ENCODE measurements around the gene HAPLN1.

- RRBS, result 2% methylated on average over 17 of the region's 56 CpGs
Measured at GRCh38 chr5:81749305-81750250, 1.3 kb downstream of the SSBP2 start.

DNA sequence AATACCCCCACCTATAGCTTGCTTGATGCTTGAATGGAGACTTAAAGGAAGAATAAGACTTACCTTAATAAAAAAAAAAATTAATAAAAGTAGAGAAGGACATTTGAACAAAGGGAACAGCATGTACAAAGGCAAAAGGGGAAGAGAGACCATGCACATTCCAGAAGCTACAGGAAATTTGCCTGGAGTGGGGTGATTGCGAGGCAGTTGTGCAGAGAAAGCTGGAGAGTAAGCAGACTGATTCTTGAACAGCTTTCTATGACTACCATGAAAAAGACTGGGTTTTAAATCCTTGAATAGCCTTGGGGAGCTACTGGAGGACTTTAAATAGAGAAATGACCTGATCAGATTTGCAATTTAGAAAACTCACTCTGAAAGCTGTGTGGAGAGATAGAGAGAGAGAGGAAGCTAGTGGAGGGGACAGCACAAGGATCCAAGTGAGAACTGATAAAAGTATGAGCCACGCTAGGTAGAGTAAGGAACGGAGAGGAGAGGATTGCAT is 12.5 kb upstream of the SSBP2 start:
- RRBS, result no CpG with 5 or more reads among the region's 3 CpGs

- RRBS, result no CpG with 5 or more reads among the region's 5 CpGs
Measured at GRCh38 chr5:81787796-81788493, 37.0 kb upstream of the SSBP2 start.

DNA sequence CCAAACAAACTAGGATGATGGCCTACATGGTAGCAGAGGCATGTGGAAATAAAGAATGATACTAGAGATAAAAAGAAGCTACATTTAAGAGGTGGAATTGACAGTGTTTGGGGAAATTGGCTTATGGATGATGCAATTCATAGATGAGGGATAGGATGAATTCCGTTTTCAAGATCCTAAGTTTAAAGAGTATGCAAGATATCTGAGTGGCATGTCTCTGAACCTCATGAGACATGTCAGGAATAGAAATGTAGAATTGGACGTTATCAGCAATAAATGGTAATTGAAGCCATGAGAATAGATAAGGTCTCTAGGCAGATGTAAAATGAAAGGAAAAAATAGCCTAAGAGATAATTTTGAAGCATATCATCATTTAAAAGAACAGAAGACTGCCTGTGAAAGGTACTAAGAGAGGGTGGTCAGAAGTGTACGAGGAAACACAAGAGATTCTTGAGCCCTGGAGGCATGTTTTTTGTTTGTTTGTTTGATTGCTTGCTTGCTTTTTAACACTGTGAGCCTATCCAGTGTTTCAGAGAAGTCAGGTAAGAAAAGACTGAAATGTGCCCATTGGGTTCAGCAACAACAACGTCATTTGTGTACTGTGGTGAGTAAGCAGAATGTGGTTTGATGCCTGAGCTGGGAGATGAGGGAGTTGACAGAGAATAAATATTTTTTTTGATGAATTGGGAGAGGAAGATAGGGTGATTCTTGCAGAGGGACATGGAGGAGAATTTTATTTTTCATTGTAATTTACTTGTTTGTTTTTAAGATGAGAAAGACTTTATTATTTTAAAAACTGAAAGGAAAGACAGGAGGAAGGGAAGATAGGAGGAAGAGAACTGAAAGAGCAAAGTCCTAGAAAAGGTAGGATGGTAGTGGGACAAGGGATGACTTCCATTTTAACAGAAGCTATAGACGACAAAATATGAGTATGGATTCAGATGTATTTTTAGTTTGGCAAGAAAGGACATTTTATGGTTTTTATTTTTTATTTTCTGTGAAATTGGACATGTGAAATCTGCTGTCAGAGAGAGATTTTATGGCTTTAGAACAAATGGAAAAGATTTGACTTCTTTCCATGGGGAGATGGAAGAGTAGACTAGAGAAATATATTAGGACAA is 73.2 kb downstream of the RPS23 start:
- RRBS, result no CpG with 5 or more reads among the region's 5 CpGs

GRCh38 chr5:82274302-82275067 is 3.7 kb downstream of the RPS23 start:
- RRBS, result no CpG with 5 or more reads among the region's 29 CpGs

DNA sequence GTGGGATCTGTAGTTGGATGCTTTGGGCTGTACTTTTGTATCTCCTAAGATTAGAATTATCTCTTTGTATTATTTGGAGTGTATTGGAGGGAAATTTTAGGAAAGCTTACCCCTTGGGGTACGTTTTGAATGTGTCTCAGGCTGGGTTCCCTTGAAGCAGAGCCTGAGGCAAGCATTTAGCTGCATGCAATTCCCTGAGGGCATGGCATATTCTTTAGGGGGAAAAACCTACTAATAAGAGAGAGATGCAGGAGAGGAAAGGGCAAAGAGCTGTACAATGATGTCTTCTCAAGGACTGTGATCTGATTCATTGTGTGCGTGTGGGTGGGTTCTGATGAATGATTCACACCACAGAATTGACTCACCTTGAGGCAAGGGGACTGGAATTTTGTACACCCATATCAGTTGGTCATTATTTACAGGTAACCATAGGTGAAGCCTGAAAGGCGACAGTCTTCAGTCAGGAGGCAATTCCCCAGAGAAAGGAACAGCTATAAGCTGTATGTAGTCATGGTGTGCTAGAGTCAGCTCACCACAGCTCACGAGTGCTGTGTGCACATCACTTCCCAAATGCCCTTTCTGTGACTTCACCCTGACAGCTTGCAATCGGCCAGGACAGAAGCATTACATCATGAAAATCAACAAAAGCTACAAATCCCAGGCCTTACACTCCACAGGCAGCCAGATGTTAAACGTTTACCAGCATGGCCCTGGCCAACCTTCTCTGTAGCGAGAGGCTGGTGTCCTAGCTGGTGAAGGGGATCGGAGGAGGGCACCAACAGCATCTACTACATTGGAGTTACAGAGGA is 87.6 kb upstream of the RPS23 start:
- RRBS, result no CpG with 5 or more reads among the region's 8 CpGs

GRCh38 chr5:82434718-82435082 is 156.5 kb upstream of the RPS23 start:
- RRBS, result no CpG with 5 or more reads among the region's 9 CpGs

DNA sequence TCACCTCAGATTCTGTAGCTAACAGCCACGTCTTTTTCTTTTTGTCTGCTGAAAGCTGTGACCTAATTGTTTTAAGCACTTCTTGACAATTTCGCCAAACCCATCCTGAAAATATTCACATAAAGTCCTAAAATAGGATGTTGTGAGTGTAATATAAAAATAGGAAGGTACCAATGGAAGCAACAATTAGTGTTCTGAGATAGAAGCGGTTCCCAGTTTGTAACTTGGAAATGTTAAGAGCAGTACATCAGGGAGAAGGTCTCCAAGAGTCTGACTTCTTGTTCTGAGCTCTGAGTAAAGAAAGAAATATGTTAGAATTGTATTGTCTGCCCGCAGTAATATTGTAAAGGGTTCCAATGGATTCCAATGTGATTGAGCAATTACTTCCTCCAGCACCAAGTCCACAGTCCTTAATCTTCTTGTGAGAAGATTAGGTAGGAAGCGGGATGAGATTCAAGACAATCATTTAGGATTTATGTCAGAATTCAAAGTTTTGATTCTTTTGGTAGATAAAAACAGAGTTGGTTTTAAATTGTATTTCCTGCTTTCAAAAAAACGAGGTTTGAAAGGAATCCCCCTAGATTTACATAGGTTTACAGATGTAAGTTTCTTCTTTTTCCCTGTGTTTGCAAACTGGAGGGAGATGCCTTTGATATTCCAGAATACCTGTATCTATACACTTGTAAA is 4.0 kb downstream of the VCAN start:
- RRBS, result no CpG with 5 or more reads among the region's 6 CpGs

DNA sequence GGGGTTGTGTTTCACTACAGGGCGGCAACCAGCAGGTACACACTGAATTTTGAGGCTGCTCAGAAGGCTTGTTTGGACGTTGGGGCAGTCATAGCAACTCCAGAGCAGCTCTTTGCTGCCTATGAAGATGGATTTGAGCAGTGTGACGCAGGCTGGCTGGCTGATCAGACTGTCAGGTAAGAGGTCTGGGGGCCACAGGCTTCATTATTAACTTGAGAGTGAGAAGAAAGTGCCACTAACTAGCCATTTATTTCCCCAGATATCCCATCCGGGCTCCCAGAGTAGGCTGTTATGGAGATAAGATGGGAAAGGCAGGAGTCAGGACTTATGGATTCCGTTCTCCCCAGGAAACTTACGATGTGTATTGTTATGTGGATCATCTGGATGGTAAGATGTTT is 22.0 kb downstream of the VCAN start:
- RRBS, result no CpG with 5 or more reads among the region's 6 CpGs

DNA sequence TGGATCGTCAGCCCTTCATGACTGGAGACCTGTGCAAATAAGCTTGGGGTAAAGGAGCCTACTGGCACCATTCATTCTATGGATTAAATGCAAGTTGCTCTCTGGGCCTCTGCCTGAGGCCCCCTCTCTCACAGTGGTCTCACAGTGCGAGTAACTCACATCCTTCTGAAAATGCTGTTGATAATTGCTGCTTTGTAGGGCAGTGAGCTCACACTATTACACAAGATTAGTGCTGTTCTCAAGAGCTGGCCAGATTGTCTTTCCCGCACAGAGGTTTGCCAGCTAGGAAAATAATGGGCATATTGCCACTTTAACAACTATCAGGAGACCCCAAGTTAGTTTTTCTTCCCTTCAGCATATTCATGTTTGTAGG is 91.2 kb downstream of the VCAN start:
- RRBS, result no CpG with 5 or more reads among the region's 3 CpGs

GRCh38 chr5:83720738-83721399 is at the start of gene HAPLN1:
TSS of gene HAPLN1 (minus strand) at chr5:83720855.
- RRBS, result no CpG with 5 or more reads among the region's 15 CpGs

GRCh38 chr5:85648598-85648833 is 969.2 kb upstream of the COX7C start:
- RRBS, result no CpG with 5 or more reads among the region's 3 CpGs

- RRBS, result no CpG with 5 or more reads among the region's 2 CpGs
Measured at GRCh38 chr5:87074887-87075529, 192.7 kb upstream of the RASA1 start.

DNA sequence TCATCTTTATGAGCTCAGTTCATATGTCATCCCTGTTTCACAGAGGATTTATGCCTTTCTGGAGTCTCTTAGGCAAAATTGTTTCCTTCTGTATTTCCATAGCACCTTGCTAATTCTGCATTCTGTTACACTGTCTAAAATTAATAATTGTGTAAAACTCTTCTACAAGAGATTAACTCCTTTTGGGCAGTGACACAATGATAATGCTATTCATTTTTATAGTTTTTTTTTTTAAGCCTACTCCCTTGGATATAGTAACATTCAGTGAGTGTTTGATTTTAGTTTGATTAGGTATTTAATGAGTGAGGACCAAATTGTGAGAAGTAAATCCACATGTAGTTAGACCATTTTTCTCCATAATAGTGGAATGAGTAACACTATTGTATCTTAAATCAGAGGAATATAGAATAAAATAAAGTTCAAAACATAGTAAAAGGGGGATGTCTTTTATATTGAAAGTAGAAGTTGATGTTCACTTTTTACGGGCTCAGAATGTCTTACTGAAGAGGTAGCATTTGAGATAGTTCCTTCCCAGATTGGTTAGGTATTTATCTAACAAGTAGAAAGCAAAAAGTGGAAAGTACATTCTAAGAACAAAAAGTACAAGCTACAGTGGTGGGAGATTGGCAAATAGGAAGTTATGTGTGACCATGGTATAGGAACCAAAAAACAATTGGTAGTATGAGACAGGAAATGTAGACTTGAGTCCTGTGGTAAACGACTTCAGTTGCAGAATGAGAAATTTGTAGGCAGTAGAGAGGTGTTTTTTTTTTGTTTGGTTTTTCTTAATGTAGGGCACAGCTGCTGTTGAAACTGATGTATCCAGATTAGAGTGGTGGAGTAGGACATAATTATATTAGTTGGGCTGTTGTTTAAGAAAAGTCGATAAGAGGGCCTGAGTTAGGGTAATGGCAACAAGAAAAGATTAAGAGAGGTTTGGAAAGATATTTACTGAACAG is 72.3 kb downstream of the CCNH start:
- RRBS, result no CpG with 5 or more reads among the region's 3 CpGs

DNA sequence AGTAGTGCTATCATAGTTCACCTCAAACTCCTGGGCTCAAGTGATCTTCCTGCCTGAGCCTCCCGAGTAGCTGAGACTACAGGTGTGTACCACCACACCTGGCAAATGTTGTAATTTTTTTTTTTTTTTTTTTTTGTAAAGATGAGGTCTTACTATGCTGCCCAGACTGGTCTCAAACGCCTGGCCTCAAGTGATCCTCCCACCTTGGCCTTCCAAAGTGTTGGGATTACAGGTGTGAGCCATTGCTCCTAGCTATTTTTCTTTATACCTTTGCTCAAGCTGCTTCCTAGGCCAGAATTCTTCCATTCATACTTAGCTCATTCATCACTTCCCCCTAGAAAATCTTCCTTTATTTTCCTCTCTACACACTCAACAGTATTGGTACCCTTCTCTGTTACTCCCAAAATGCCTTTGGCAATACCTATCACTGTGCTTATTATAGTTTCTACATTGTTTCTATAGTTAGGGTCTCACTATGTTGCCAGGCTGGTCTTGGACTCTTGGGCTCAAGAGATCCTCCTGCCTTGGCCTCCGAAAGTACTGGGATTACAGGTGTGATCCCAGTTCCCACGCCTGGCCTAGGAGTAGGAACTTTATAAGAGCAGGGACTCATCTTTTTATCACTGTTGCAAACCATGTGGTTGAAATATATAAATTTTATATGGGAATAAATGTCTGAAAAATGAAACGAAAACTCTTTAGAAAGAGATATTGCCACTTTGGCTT is 68.0 kb downstream of the CCNH start:
- RRBS, result no CpG with 5 or more reads among the region's 5 CpGs

- RRBS, result no CpG with 5 or more reads among the region's 3 CpGs
Measured at GRCh38 chr5:87392175-87392929, 20.4 kb downstream of the CCNH start.

- RRBS, result no CpG with 5 or more reads among the region's 5 CpGs
Measured at GRCh38 chr5:88269785-88269965, 1.0 kb upstream of the TMEM161B start.

DNA sequence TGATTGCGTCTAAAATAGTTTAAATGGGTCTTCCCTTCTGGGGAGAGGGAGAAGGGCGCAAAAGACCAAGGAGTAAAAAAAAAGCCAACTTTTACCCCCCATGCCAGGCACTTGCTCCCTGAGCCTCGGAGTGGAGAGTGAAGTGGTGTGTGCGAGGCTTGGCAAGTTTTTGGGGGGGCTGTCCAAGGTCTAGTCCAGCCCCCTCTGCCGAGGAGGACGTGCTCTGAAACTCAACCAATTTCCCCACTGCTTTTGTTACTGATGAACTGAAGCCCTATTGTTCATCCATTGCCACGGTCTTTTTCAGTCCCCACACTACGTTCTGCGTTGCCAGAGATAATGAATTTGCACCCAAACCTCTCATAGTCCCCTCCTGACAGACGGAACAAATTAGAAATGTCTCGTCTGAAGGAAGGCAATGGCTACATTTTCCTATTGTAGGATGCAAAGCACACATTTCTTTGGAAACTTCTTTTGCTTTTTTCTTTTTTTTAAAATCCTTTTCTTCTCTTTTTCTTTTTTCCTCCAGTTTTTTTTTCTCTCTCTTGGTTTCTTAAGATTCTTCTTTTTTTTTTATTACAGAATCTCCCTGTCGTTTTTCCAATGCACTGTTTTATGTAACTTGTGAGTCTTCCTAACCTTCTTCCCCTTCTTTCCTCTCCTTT is 209.7 kb downstream of the MEF2C start:
- RRBS, result no CpG with 5 or more reads among the region's 12 CpGs

Measured in amniotic epithelial cell (primary cell).